HT1080 (cell line): ENCODE measurements around a stretch of chr17.

DNA sequence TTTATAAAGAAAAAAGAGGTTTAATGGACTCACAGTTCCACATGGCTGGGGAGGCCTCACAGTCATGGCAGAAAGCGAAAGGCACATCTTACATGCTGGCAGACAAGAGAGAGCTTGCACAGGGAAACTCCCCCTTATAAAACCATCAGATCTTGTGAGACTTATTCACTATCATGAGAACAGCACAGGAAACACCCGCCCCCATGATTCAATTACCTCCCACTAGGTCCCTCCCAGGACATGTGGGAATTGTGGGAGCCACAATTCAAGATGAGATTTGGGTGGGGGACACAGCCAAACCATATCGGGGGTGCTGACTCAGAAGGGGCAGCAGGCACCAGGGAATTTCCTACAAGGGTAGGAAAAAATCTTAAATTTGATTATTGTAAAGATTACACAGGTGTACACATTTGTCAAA, 99.6 kb downstream of the SLC39A11 start:
RAMPAGE:
- cytosol, long total RNA = no peak
- long total RNA = no peak
- nucleus, long total RNA = no peak

GRCh38 chr17:73262798-73263031, 1.0 kb upstream of the CPSF4L start:
RAMPAGE:
- cytosol, long total RNA = no peak
- long total RNA = no peak
- nucleus, long total RNA = no peak

DNA sequence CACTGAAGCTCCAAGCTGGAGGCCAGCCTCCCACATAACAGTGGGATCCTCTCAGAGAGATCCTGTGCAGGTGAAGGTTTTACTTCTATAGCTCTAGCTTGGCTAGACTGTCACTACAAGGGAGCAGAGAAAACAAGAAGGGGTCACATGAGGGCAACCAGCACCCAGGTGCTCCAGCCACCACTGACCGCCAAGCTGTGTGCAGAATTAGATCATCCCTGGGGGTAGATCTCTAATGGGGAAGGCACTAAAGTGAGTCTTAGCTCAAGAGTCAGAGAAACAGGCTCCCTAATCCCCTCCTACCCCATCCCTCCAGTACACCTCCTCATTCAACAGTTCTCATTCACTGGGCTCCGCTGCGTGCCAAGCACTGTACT, 13.4 kb downstream of the CDC42EP4 start:
RAMPAGE:
- cytosol, long total RNA = no peak
- long total RNA = no peak
- nucleus, long total RNA = no peak

RAMPAGE:
- cytosol, long total RNA = no peak
- long total RNA = no peak
- nucleus, long total RNA = no peak
These were observed 31.2 kb upstream of the CDC42EP4 start for GRCh38 chr17:73342625-73343837.

GRCh38 chr17:73358761-73359045, 46.9 kb upstream of the CDC42EP4 start:
RAMPAGE:
- cytosol, long total RNA = no peak
- long total RNA = no peak
- nucleus, long total RNA = no peak

RAMPAGE:
- cytosol, long total RNA = no peak
- long total RNA = no peak
- nucleus, long total RNA = no peak
These were observed 162.6 kb upstream of the CDC42EP4 start for GRCh38 chr17:73474350-73474797.

RAMPAGE:
- cytosol, long total RNA = no peak
- long total RNA = no peak
- nucleus, long total RNA = no peak
These were observed 30.8 kb downstream of the SDK2 start for GRCh38 chr17:73613057-73614288.

GRCh38 chr17:73647930-73648462, 3.8 kb upstream of the SDK2 start:
RAMPAGE:
- cytosol, long total RNA = no peak
- long total RNA = no peak
- nucleus, long total RNA = no peak

DNA sequence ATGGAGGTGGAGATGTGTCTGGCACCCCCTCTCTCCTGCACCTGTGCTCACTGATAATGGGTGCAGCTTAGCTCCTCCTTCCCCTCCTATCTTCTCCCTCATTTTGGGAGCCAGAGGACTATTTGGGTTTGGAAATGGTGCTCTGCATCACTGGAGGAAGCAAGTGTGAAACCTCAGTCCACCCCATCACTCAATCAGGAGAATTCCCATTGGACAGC, 93.4 kb upstream of the SDK2 start:
RAMPAGE:
- cytosol, long total RNA = no peak
- long total RNA = no peak
- nucleus, long total RNA = no peak

DNA sequence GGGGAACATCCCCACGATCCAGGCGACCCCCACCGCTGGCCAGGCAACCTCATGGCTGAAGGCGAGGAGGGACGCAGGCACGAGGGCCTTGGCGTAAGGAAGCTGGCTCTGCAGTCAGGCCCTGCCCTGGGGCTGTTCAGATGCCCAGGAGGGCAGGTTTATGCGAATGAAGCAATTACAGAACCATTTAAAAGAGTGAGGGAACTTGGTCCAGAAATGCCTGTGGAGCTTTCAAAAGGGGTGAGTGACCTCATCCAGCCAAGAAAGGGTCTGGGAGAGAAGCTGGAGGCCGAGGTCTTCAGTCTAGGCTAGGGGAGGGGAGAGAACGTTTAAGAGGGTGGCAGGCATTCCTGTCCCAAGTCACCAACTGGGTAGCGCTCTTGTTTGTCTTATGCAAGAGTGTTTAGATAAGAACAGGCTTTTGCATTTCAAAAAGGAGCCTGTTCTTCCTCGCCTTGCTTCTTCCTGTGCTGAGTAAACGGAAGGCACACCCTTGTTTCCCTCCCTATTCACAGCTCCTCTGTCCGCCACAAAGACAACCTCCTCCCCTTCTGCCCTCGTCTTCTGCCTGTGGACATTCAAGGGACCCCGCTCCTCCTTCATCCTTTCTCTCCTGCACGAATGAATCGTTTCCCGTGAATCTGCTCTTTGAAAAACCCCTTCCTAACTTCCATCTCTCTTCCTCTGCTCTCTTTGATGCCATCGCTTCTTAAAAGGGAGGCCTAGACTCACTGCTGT, 183.6 kb upstream of the SDK2 start:
RAMPAGE:
- cytosol, long total RNA = no peak
- long total RNA = no peak
- nucleus, long total RNA = no peak

RAMPAGE:
- cytosol, long total RNA = no peak
- long total RNA = no peak
- nucleus, long total RNA = no peak
These were observed 125.3 kb upstream of the RPL38 start for GRCh38 chr17:74078139-74078637.

DNA sequence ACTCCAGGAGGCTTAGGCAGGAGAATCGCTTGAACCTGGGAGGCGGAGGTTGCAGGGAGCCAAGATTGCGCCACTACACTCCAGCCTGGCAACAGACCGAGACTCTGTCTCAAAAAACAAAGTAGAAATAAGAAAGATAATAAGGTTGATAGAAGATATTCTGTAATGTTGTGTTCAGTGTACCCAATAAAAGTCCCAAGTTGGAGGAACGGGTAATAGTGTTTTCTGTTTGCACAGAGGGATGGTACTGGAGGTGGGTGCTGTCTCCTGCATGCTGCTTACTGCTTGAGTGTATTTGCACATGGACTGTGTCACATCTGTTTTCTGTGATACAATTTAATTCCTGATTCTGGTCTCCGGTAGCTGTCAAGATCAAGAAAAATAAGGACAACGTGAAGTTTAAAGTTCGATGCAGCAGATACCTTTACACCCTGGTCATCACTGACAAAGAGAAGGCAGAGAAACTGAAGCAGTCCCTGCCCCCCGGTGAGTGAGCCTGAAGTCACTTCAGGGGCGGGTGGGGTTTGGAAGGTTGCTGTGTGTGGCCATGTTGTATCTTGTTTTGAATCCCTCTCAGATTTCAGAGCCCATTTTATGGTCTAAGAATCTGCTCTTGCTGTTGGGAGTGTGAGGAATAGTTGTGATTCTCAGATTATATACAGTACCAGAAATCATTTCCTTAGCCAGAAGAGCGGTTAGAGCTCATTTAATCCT, 4.4 kb upstream of the TTYH2 start:
RAMPAGE:
- cytosol, long total RNA = no peak
- long total RNA = no peak
- nucleus, long total RNA = no peak

GRCh38 chr17:74280105-74280523, 6.1 kb downstream of the DNAI2 start:
RAMPAGE:
- cytosol, long total RNA = no peak
- long total RNA = no peak
- nucleus, long total RNA = no peak

RAMPAGE:
- cytosol, long total RNA = no peak
- long total RNA = no peak
- nucleus, long total RNA = no peak
These were observed 15.9 kb upstream of the GPRC5C start for GRCh38 chr17:74415909-74416375.

GRCh38 chr17:74419769-74420462, 12.0 kb upstream of the GPRC5C start:
RAMPAGE:
- cytosol, long total RNA = no peak
- long total RNA = no peak
- nucleus, long total RNA = no peak

GRCh38 chr17:74430061-74430389, 1.9 kb upstream of the GPRC5C start:
RAMPAGE:
- cytosol, long total RNA = no peak
- long total RNA = no peak
- nucleus, long total RNA = no peak

RAMPAGE:
- cytosol, long total RNA = no peak
- long total RNA = no peak
- nucleus, long total RNA = no peak
These were observed 770 bp downstream of the GPRC5C start for GRCh38 chr17:74432736-74432979.

DNA sequence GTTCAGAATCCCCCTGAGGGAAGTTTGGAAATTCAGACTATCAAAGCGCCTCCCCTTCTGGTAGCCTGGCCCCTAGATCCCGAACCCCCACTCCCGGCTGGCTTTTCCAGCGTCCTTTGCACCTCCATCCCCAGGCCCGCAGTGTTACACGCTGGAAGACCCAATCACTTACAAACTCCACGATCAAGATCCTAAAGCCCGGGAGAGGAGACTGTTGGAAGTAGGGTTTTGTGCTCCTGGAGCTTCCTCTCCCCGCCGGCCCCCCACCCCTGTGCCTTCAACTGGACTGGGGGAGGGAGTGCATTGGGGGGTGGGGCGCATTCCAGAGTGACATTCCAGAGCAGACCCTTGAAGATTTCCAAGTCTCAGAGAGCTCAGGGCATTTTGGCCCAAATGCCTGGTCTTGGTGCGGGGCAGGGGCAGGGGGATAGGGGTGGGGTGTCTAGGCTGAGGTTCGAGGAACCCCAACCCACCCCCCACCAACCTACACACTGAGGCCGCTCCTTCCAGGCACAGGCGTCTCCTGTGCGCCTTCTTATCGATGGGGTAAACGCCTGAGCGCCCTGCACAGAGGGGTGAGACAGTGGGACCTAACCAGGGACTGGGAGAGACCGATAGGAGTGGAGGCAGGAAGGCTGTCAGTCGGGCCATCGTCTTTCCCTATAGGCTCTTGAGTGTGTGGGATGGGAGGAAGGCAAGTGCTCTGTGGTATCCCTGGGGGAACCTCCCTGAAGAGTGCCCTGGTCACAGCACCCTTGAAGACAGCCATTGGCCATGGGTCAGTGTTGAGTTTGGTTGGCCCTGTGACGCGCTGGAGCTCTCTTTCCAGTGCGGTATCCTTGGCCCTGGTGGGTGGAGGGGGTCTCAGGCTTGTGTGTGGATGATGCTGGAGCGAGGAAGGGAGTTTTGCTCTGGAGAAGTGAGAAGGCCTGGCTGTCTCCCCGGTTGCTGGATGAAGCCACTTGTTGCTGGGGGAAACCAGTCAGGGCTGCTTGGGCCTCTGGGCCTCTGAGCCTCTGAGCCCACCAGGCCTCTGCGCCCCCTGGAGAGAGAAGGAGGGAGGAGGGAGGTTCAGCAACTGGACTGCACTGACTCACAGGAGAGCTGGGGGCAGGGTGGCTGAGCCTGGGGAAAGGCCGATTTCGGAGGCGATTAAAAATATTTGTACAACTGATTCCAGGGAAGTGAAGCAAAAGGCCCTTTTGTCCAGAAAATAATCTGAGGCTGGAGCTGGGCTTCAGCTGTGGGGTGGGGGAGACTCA, 1.5 kb downstream of the GPRC5C start:
RAMPAGE:
- cytosol, long total RNA = no peak
- long total RNA = no peak
- nucleus, long total RNA = no peak

DNA sequence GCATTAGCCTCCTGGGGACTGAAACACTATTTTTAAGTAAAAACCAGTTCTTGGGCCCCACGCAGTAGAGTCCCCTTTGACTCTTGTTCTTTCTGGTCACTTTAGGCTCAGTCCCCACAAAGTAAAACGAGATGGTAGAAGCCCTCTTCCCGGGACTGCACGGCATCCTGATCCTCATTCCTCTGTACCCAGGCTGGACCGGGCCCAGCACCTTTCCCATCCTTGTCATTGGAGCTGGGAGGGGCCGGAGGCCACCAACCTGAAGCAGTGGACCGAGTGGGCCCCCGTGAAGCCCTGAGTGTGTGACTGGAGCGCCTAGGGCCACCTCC, 17.2 kb upstream of the CD300A start:
RAMPAGE:
- cytosol, long total RNA = no peak
- long total RNA = no peak
- nucleus, long total RNA = no peak

GRCh38 chr17:74521684-74522241, 9.5 kb downstream of the CD300LB start:
RAMPAGE:
- cytosol, long total RNA = no peak
- long total RNA = no peak
- nucleus, long total RNA = no peak